Myometrial cell (primary cell): Measurements from ENCODE around the gene LIPA.

- RAMPAGE, long total RNA = no peak
Measured at GRCh38 chr10:88980675-88981284, 9.8 kb upstream of the FAS start.

- RAMPAGE, long total RNA = no peak
Measured at GRCh38 chr10:88991608-88991939, 976 bp downstream of the FAS start.

DNA sequence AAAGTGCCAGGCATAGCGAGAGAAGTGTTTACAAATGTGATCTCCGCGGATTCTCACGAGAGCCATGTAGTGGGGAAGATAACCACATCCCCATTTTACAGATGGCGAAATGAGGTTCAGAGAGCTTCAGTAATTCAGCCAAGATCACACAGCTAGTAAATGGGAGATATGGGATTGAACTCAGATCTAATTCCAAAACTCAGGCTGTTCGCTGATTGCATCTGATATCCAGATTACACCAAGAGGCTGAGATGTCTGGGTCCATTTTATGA, 1.3 kb downstream of the FAS start:
- RAMPAGE, long total RNA = no peak

- RAMPAGE, long total RNA = no peak
Measured at GRCh38 chr10:89086409-89087344, 96.1 kb downstream of the FAS start.

GRCh38 chr10:89248887-89249629, 2.5 kb downstream of the LIPA start:
- RAMPAGE, long total RNA = no peak

- RAMPAGE, long total RNA = start-site peak on the minus strand at chr10:89251770-89251847, 2,299 and 2,764 reads in 2 replicates
Measured at GRCh38 chr10:89251669-89252265, at the start of gene LIPA. TSS of gene LIPA (minus strand) at chr10:89251775.

DNA sequence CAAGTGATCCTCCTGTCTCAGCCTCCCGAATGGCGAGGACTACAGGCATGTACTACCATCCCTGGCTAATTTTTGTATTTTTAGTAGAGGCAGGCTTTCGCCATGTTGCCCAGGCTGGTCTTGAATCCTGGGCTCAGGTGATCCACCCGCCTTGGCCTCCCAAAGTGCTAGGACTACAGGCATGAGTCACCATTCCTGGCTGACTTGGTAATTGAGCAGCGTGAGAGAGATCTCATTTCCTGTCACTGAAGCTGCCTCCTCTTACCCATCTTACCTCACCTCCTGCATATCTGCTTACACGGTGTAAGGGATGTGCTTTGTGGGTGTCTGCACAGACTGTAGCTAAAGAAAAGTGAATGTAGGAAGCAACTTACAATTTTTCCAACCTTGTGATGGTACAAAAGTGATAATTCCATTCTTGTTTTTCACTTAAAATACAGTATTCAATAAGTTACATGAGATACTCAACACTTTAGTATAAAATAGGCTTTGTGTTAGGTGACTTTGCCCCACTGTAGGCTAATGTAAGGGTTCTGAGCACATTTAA, 9.8 kb downstream of the IFIT3 start:
- RAMPAGE, long total RNA = no peak

DNA sequence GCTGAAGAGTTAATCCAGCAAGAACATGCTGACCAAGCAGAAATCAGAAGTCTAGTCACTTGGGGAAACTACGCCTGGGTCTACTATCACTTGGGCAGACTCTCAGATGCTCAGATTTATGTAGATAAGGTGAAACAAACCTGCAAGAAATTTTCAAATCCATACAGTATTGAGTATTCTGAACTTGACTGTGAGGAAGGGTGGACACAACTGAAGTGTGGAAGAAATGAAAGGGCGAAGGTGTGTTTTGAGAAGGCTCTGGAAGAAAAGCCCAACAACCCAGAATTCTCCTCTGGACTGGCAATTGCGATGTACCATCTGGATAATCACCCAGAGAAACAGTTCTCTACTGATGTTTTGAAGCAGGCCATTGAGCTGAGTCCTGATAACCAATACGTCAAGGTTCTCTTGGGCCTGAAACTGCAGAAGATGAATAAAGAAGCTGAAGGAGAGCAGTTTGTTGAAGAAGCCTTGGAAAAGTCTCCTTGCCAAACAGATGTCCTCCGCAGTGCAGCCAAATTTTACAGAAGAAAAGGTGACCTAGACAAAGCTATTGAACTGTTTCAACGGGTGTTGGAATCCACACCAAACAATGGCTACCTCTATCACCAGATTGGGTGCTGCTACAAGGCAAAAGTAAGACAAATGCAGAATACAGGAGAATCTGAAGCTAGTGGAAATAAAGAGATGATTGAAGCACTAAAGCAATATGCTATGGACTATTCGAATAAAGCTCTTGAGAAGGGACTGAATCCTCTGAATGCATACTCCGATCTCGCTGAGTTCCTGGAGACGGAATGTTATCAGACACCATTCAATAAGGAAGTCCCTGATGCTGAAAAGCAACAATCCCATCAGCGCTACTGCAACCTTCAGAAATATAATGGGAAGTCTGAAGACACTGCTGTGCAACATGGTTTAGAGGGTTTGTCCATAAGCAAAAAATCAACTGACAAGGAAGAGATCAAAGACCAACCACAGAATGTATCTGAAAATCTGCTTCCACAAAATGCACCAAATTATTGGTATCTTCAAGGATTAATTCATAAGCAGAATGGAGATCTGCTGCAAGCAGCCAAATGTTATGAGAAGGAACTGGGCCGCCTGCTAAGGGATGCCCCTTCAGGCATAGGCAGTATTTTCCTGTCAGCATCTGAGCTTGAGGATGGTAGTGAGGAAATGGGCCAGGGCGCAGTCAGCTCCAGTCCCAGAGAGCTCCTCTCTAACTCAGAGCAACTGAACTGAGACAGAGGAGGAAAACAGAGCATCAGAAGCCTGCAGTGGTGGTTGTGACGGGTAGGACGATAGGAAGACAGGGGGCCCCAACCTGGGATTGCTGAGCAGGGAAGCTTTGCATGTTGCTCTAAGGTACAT, 11.6 kb downstream of the IFIT3 start:
- RAMPAGE, long total RNA = no peak

- RAMPAGE, long total RNA = no peak
Measured at GRCh38 chr10:89351328-89351883, 23.6 kb downstream of the IFIT3 start.

GRCh38 chr10:89414925-89415859, 824 bp downstream of the IFIT5 start:
- RAMPAGE, long total RNA = no peak

DNA sequence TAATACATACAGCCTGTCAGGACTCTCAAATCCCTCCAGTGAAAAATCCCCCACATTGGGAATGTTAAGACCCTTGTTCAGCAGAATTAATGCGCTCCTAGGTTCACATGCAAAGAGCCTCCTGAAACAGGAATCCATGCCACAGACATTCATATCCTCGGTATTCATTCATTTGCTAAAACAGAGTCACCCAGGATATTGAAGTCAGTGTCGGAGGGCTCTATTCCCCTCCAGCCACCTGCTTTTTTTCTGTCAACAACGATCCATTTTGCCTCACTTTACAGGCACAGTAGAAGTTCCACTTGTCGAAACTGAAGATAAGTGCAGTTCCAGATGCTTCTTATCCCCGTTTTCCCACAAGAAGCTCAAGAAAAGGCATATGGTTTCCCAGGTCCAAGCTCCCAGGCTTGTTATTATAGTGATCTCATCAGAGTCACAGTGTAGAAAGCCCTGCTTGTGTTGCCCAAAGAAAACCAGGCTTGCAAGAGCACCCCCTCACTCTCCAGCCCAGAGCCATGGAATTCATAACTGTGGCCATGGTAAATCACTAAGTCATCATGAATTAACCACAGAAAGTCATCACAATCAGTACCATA, 20.1 kb downstream of the SLC16A12 start:
- RAMPAGE, long total RNA = no peak

GRCh38 chr10:89591463-89592313, 53.4 kb downstream of the PANK1 start:
- RAMPAGE, long total RNA = no peak

DNA sequence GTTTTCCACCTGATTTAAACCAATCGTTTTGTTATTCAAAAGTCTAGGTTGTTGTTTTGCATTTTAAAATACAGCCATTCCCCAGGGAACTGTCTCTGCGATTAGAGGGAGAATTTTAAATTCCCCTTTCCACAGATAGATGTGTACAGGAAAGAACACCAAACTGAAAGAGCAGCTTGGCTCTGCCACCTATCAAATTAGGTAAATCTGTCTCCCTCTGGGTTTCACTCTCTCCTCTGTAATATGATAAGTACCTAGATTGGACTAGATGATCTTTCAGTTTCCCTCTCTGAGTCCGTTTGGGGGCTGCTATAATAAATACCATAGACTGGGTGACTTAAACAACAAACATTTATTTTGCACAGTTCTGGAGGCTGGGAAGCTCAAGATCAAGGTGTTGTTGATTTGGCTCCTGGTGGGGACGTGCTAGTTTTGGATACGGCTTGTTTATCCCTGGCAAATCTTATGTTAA, 186.0 kb downstream of the KIF20B start:
- RAMPAGE, long total RNA = no peak

DNA sequence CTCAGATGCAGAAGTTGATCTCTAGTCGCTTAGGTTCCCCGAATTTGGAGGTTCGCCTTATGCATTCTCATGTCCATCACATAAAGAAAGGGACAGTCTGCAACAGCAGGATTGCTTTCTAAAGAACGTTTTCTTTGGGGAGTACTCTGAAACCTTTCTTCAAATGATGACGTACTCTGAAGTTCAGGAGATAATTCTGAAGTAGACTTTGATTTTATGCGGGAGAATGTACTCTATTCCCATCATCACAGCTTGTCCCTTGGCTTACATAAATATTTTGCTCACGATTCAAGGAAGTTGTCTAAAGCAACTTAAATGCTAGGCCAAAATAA, 404.2 kb downstream of the HTR7 start:
- RAMPAGE, long total RNA = no peak

DNA sequence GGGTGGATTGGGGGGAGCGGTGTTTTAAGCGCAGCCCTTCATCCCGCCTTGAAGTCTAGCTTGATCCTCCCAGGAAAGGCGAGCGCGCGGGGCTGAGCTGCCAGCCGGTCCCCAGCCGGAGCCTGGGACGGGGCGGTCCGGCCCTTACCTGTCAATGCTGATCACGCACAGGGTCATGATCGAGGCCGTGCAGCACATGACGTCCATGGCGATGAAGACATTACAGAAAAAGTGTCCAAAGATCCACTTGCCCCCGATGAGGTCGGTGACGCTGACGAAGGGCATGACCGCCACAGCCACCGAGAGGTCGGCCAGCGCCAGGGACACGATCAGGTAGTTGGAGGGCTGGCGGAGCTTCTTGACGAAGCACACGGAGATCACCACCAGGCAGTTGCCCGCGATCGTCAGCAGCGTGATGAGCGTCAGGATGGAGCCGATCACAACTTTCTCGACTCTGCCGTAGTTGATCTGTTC, 817 bp downstream of the HTR7 start:
- RAMPAGE, long total RNA = no peak

- RAMPAGE, long total RNA = no peak
Measured at GRCh38 chr10:90871249-90871569, 565 bp upstream of the RPP30 start.

DNA sequence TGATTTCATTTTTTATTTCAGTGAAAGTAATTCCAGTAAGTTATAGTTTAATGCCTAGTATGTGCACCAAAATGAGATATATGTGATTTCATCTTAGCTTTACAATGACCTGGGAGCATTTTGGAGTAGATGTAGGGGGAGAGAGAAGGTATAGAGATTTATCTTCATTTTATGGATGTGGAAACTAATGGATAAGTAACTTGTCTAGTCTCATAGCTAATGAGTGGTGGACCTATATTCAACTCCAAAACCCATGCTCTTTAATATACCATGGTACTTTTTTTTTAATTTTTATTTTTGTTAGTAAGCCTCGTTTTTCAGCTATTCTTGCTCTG, 3.2 kb downstream of the PCGF5 start:
- RAMPAGE, long total RNA = no peak

DNA sequence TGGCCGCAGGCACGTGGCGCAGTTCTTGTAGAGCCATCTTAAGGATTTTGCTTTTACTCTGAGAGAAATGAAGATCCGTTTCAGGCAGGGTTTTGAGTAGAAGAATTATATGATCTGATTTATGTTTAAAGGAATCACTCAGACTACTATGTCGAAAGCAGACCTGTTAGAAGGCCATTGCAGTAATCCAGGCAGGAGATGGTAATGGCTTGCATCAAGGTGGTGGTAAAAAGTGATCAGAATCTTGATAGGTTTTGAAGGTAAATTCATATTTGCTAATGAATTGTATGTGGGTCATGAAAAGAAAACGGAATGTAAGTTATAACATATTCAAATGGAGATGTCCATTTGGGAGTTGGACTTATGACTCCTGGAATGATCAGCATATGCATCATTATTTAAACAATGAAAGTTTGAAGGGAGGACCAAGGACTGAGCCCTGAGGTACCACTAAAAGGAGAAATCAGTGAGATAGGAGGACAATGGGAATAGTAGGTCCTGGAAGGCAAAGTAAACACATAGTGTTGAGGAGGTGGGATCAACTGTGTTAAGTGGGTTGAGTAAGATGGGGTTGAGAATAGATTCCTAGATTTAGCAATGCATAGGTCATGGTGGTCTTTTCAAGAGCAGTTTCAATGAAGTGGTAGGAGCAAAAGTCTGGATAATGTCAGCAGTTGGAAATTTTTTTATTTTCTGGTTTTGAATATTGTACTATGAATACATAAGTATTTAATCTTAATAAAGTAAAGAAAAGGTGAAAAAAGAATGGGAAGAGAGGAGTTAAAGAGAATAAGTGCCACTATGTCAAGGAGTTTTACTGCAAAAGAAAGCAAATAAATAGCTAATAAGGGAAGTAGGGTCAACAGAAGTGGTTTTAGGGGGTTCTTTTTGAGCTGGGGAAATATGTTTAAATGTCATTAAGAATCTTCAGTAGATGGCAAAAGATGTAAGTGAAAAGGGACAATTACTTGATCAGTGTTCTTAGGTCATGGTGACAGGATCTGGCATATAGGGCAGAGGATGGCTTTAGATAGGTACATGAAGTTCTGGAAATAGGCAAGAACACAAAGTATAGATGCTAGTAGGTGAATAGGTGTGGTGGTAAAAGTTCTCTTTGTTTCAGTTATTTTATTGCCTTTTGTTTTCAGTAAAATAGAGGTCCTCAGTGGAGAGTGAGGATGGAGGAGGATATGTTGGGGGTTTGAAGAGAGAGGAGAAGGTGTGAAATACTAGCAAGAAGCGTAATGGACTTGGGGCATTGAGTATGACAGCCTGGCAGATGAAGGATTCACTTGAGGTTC, 11.6 kb downstream of the PCGF5 start:
- RAMPAGE, long total RNA = no peak

DNA sequence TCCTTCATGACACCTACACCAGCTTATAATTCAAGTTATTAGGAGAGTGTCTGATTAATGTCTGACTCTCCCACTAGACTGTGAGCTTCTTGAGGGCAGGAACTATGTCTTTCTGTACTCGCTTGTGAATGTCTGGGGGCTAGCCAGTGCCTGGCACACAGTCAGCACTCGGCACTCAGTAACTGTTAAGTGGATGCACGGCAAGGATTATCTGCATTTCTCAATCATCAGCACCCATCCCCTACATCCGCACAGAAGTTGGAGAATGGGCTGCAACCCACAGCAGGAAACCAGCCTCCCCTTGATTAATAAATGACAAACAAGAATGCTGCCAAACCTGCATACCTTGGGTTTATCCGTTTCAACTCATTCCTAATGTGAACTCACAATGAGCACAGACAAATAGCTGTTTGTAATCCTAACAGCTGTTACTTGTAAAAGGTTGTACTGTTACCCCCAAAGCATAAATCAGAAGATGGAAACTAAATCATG, 29.0 kb downstream of the PPP1R3C start:
- RAMPAGE, long total RNA = no peak

GRCh38 chr10:91848349-91848859, 50.2 kb downstream of the TNKS2 start:
- RAMPAGE, long total RNA = no peak